M059J (cell line): ENCODE measurements around a stretch of chr21.

DNA sequence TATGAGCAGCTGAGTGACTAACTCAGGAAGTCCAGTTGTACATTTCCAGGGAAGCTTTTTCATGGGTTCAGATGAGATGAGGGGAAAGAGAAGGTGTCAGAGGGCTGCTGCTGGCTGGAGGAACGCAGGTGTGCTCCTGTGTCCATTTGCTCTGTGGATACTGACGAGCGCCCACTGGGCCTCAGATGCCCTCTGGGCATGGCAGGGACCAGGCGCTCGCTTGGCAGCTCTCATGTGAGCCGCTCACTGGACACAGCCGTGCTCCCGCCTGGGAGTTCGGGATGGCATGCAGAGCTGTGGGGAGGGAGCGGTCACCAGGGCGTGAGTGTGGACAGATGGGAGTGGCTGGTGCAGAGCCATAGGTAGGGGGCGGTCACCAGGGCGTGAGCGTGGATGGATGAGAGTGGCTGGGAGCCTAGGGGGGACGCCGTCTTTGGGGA is 55.0 kb downstream of the ADARB1 start:
- RAMPAGE, long total RNA = no peak

DNA sequence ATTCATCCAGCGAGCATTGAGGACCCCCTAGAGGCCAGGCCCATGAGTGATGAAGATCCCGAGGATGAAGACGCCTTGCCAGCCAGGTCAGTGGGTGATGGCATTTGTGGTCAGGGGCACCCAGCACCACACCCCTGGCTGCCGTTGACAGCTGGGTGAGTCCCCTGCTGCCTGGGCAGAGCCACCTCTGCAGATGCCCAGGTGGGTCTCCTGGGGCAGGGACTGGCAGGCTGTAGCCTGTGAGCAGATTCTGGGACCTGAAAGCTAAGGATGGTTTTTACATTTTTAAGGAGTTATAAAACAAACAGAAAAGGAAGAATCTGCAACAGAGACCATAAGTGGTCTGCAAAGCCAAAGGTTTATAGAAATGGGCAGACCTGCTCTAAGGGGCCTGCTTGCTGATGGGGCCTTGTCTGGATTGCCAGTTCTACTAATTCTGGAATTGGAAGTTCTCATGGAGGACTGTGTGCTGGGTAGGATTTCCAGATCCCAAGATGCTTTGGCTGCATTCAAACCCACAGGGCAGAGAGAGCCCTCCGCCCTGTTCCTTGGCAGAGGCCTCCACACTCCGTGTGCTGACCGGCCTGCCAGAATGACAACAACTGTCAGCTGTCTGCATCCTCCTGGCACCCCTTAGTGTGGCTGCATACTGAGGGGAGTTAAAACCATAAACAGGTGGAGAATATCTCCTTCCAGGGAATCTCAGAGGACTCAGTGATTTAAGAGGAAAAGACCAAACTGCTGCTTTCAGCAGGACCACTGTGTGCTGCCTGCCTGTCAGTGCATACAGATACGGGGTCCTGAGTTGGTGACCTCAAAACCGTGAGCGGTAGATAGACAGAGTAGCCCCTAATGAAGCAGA is 60.6 kb downstream of the ADARB1 start:
- RAMPAGE, long total RNA = no peak

DNA sequence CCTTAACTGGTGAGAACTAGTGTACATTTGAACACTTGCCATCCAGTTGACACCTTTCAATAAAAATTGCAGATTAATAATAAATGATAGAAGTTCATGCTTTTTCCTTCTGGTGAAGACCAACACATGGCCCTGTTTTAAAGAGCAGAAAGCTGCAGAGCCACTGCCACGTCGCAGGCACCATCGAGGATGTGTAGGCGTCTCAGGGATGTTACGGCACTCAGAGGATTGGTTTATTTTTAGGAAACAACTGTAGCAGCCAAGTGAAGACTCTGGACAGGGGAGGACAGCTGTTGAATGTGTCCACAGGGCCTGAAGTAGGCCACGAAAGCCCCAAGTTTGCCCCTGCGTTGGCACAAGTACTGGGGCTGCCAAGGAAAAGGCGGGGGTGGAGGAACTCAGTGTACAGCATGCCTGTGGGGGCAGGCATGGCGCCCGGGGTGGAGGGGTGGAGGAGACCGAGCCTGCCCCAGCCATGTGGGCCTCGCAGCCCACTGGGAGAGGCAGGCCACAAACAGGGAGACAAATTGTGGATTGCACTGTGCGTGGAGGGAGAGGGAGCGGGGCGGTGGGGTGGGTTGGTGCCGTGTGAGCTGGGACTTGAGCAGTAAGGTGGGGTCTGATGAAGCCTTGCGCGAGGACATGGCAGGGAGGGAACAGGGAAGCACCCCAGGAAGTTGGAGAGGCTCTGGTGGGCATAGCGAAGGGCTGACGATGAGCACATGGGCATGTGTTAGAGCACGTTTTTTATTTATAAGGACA is 89.8 kb downstream of the ADARB1 start:
- RAMPAGE, long total RNA = no peak

DNA sequence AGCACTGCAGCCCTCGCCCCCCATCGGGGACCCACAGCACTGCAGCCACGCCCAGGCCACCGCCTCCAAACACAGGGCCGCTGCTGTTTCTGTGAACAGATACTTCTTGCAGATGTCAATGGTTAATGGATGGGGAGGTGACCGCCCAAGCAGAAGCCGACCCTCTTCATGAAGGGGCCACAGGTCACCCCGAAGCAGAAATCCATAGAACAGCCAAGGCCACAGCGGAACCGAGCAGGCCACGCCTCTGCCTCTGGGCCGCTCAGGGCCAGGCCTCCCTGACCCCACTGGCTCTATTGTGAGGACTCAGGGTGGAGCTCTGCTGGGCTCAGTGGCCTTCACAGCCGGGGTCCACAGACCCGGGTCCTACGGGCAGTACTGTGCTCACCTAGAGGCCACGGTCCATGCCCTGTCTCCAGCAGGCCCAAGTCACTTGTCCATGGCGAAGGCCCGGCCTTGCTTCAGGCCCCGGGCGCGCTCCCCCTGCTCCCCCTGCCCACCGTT is 4.1 kb upstream of the POFUT2 start:
- RAMPAGE, long total RNA = no peak

DNA sequence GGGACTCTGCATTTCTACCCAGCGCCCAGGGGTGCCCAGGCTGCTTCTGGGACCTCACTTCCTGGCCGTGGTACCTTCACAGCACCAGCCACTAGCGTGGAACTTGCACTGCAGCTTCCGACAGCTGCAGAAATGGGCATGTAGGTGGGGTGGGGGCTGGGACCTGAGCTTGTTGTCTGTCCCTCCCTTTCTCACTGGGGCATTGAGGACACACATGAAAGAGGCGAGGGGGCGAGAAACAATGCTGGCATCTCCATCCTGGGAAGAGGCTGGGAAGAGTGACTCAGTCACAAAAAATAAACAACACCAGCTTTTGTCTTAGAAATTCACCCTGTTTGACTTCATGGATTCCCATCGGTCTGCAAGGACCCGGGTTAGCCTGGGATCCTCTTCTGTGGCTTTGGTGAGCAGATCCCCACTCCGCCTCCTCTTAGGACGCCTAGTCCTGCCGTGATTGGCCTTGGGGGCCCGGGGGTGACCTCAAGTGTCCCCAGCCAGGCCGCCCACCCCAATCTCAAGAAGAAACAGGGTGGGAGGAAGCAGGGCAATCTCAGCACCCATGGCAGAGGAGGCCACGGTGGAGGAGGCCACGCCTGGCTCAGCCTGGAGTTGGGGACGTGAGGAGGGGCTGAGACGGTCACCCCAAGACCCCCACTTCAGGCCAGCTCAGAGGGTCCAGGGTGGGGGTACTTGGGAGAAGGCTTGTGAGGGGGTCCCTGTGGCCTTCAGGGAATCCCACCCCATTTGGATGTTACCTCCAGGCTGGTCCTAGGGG is 29.9 kb upstream of the POFUT2 start:
- RAMPAGE, long total RNA = no peak

DNA sequence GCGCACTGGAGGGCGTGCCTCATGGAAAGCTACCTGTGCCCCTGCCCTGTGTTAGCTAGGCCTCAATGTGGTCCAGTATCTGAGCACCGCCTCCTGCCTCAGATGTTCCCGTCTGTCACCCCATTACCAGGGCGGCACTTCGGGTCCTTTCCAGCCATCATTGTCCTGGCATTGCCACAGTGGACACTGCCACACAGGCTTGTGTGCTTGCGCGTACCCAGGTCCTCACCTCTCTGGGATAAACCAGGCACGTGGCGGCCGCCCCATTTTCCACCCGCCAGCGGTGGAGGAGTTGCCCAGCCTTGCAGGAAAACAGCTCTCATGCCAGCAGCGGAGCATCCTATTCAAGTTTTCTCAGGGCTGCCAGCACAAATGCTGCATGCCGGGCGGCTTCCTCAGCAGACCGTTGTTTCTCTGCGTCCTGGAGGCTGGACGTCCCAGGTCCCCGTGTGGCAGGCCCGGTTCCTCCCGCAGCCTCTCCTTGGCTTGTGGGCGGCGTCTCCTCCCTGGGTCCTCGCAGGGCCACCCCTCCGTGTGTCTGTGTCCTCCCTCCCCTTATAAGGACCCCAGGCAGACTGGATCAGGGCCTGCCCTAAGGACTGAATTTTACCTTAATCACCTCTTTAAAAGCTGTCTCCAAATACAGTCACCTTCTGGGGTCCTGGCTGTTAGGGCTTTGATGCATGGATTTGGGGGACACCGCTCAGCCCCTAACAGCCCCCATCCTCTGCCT is 41.0 kb upstream of the POFUT2 start:
- RAMPAGE, long total RNA = no peak

DNA sequence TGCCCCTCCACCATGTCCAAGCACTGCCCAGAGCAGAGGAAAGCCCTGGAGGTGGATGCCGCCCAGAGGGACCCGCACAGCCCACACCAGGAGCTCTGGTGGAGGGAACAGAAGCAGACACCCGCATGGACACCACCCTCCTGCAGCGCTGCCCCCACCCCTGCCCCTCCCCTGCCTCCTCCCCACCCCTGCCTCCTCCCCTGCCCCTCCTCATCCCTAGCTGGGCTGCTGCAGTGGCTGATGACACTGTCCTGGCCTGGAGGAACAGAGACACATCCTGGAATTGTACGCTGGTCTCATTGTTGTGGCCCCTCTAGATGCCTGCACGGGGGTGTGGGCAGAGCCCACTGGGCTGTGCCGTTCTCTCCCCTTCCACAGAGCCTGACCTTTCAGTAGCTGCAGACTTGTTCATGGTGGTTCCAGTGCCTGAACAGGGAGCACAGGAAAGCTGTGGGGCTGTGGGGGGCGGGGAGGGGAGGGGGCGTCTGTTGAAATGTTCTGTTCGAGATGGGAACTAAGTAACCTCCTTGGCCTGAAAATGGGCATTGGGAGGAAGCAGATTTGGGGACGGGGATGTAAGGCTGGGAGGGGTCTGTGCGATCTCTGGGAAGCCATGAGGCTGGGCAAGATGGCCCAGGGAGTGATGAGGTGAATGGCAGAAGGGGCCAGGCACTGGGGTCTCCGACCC is 30.4 kb upstream of the COL18A1 start:
- RAMPAGE, long total RNA = no peak

GRCh38 chr21:45432379-45433713 is 27.9 kb downstream of the COL18A1 start:
- RAMPAGE, long total RNA = no peak

DNA sequence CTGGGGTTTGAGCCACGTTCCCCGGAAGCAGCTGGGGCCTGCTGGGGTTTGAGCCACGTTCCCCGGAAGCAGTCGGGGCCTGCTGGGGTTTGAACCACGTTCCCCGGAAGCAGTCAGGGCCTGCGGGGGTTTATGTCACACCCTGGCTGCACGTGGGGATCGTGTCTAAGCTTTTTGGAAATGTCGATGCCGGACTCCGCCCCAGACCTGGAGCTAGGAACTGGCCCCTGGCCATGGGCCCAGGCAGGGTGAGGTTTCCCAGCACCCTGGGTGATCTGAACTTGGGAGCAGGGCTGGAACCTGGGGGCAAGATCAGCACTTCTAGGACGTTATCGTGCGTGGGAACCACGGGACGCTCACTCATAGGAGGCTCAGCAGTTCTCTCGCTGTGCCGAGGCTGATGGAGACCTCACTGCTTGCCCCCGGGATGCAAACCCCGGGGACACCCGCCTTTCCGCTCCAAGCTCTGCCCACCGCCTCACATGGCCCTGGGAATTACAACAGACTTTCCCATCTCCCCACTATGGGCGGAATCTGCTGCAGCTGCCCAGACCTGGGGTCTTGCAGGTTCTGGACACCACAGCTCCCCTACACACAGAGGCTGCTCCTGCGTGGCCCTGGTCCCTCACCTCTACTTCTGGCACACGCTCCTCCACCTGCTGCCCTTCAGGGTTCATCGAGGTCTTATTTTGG is 35.8 kb downstream of the COL18A1 start:
- RAMPAGE, long total RNA = no peak

GRCh38 chr21:45468286-45468785 is 63.4 kb downstream of the COL18A1 start:
- RAMPAGE, long total RNA = no peak

DNA sequence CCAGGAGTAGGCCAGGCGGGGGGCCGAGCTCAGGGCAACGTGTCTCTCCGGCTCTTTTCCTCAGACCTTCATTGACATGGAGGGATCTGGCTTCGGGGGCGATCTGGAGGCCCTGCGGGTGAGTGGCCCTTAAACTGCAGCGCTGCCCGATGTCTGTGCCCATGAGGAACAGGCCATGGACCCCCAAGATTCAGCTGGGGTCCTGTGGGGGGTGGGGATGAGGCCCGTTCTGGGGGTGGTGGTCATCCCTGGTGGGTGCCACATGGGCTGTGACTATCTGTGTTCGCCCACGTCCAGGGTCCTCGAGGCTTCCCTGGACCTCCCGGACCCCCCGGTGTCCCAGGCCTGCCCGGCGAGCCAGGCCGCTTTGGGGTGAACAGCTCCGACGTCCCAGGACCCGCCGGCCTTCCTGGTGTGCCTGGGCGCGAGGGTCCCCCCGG is 61.8 kb downstream of the SLC19A1 start:
- RAMPAGE, long total RNA = no peak

DNA sequence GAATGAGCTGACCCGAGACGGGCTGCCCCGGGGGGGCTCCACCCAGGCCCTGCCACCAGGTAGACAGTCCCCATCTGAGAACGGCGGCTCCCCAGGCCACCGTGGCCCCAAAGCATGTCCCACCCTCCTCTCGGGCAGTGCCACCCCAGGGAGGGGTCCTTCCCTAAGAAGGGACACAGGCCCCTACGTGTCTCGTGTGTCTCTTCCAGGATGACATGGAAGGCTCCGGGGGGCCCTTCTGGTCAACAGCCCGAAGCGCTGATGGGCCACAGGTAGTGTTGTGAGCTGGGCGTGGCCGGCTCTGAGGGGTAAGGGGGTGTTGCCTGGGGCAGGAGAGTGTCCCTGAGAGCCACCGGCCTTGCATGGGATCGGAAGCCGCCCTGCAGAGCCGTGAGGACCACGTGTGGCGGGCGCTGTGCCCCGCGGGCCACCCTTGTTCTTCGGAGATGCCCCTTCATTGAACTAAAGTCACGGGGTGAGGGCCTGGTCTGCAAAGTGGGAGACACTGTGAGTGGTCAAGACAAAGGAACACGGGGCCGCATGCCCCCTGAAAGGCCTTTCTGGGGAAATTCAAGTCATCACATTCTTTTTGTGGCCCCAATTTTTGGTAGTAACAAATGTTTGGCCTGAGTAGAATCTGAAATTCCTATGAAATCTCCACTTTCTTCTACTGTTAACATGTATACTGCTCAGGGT is 54.9 kb downstream of the SLC19A1 start:
- RAMPAGE, long total RNA = no peak

GRCh38 chr21:45488533-45488868 is 53.7 kb downstream of the SLC19A1 start:
- RAMPAGE, long total RNA = no peak

DNA sequence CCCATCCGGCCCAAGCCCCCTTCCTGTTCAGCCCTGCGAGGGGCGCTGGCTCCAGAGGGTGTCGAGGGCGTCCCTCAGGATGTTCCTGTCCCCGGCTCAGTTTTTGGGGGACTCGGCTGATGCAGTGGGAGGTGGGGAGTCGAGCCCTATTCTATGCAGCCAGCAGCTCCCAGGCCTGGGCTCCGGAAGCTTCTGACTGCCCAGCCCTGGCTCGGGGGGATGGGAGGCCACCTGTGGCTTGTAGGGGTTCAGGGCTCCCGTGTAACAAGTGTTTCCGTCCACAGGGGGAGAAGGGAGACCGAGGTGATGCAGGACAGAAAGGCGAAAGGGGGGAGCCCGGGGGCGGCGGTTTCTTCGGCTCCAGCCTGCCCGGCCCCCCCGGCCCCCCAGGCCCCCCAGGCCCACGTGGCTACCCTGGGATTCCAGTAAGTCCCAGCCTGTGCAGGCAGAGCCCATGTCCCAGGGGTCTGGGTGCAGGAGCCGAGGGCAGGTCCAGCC is 38.1 kb downstream of the SLC19A1 start:
- RAMPAGE, long total RNA = no peak

- RAMPAGE, long total RNA = no peak
These were observed 36.5 kb downstream of the SLC19A1 start for GRCh38 chr21:45505744-45506087.

- RAMPAGE, long total RNA = no peak
These were observed 31.3 kb upstream of the SLC19A1 start for GRCh38 chr21:45573401-45574009.

DNA sequence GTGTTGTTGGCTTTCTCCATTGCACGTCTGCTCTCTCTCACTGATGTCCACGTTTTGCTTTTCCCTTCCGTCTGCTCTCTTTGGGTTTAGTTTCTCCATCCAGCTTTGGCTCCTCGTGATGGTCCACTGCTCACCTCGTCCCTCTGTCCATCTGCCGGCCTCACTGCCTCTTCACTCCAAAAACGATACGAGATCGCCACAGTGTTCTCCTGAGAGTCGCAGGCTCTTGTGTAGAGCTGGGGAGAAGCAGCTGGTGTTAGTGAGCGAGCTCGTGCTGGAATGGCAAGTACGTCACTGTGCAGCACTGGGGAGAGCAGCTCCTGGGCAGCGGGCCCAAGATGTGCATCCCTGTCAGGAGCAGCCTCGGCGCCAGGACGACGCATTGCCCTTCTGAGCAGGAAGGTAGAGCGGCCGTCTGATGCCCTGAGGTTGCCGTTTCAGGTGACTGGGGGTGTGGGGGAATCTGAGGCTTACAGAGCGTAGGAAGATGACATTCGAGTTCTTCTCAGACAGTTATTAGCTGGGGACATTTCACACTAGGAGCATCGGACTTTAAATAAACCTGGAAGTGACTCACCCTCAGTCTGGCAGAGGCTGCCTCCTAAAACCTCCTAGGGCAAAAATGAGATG is 31.4 kb upstream of the PCBP3 start:
- RAMPAGE, long total RNA = no peak

- RAMPAGE, long total RNA = no peak
These were observed 2.6 kb upstream of the PCBP3 start for GRCh38 chr21:45640651-45641648.

- RAMPAGE, long total RNA = no peak
These were observed 63.0 kb downstream of the PCBP3 start for GRCh38 chr21:45706468-45706894.

GRCh38 chr21:45962500-45962803 is 19.1 kb upstream of the COL6A1 start:
- RAMPAGE, long total RNA = no peak